Colic lymph node (tissue), 1 donor: Measurements from ENCODE around the gene MEF2A.

- PRO-cap = no peak
Measured at GRCh38 chr15:98714148-98714618, 65.8 kb downstream of the IGF1R start.

- PRO-cap = no peak
Measured at GRCh38 chr15:98858327-98859094, 149.1 kb downstream of the PGPEP1L start.

DNA sequence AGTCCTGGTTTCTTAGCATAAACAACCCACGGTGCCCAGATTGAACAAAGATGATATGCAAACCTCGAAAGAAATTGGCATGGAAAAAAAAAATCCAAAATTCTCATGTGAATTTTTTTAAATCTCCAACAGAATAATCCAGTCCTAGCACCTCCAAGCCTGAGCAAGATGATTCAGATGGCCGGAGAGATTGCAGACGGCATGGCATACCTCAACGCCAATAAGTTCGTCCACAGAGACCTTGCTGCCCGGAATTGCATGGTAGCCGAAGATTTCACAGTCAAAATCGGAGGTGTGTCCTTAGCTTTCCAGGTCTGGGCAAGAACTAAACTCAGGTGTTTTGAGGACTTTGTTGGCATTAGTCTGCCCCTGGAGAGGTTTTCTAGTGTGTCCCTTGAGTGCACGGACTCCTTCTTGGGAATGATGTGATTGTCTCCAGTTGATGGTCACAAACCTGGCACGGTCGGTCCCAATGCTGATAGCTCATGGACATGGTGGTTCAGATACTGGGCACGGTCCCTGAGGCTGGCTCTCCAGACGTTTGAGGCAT is 68.4 kb downstream of the PGPEP1L start:
- PRO-cap = no peak

GRCh38 chr15:99258972-99259637 is 7.8 kb downstream of the LRRC28 start:
- PRO-cap = no peak

DNA sequence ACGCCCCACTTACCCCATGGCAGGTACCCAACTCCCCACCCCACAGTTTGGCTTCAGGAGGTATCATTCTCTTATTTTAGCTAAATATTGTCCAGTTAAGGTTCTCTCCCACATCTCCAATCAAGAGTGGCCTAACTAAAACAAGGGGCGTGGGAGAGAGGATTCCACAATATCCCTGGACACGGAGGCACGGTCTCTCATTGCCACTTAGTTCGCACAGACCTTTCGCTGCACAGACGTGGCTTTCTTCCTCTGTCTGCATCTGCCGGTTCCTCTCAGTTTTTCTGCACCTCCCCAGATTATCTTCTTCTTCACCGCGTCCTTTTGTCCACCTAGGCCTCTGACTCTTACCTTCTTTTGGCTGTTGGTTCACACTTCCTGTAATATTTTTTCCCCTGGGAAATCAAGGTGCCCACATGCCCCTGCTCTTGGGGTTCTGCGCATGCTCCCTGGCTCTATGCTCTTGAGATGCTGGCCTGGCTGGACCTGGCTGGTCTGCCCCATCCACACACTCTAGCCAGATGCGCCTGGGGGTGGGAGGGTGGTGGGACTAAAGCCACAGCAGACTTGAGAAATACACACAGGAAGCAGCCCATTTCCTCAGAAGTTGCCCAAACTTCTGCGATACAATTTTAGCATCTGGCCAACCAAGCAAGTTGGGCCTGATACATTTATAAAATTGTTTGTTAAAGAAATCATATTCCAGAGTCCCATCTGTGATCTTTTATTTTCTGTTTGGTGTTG is 56.3 kb upstream of the MEF2A start:
- PRO-cap = no peak

DNA sequence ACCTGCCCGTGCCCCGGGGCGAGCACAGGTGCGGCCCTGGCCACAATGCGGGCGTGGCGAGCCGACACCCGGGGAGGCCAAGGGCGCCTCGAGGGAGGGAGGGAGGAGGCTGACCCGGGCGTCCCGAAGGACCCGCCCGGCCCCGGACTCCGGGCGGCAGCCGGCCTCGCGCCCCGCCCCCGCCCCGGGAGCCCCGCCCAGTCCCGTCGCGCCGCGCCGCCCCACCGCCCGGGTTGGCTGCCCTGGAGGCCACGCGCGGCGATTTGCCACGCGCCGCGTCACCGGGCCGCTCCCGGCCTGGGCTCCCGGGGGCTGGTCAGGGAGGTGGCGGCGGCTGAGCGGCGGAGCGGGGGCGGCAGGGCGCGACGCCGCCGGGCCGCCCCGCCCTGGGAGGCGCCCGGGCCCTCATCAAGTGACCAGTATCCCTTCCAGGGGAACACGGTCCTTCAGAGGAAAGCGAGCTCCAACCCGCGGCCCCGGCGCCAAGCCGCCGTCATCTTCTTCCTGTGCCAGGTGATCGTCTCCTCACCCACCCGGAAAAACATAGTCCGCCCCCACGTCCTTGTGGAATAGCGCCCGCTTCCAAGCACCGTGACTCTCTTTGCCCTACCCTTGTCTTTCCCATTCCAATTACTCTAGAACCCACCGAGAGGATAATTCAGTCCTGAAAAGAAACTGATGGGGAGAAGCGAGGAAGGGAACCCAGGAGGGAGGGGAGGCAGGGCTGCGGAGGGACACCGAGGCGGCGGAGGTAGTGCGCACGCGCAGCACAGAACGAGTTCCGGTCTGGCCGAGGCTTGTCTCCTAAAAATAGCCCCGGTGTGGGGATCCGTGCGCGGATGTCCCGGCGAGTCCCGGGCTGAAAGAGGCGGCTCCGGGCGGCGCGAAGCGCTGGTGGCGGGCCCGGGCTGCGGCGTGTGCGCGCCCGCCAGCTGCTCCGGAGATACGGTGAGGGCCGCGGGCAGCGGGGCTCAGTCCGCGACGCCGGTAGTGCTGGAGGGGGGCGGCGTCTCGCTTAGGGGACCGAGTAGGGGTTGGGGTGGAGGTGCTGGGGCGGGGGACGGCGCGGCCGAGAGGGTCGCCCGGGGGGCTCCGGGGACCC is at the start of gene MEF2A:
Gene MEF2A (plus strand): TSS at position 828 of the 1,102 bp plus-strand sequence.
- PRO-cap = bidirectional peak, plus-strand start at position 200 of the sequence, minus-strand start at position 150 of the sequence; bidirectional peak, plus-strand start at position 298 of the sequence, minus-strand start at position 299 of the sequence; bidirectional peak, plus-strand start at position 836 of the sequence, minus-strand start at position 506 of the sequence

DNA sequence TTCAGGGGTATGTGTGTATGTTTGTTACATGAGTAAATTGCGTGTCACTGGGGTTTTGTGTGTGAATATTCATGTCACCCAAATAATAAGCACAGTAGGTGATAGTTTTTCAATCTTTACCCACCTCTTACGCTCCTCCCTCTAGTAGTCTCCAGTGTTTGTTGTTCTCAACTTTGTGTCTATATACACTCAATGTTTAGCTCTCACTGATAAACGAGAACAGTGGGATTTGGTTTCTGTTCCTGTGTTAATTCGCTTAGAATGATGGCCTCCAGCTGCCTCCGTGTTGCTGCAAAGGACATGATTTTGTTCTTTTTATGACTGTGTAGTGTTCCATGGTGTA is 54.4 kb downstream of the MEF2A start:
- PRO-cap = no peak

DNA sequence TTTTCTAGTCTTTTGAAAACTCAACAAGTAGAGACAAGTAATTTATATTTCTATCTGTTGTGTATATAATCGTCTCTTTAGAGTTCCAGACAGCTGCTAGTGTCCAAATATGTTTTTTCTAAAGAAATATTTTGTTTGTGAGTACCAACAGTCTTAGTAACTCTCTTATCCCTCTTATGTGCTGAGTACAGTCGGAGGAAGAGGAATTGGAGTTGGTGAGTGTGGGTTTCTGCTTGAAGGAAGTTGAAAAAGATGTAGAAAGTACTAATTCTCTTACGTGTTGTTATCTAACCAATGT is 30.1 kb downstream of the LYSMD4 start:
- PRO-cap = unidirectional peak, minus-strand start at position 208 of the sequence

DNA sequence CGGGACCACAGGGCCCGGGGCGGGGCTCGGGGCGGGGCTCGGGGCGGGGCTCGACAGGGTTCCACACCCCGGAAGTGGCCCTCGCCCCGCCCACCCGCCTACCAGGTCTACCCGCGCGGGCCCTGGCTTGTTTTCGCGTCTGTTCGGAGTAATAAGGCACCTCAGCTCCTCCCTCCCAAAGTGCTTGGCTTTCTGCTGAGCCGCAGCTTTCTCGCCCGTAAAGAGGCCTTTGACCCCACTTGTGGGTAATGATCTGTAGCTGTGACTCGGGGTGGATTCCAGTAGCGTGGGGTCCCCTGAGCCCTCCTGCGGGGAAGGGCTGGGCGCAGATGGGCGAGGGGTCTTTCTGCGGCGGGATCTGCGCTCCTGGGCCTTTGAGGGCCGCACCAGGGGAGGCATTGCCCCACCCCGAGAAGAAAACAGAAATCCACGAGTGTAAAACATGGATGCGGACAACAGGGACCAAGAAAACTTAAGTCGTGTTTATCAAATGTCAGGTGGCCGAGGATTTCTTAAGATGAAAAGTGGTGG is 369 bp upstream of the LYSMD4 start:
- PRO-cap = bidirectional peak, plus-strand start at position 130 of the sequence, minus-strand start outside the sequence

DNA sequence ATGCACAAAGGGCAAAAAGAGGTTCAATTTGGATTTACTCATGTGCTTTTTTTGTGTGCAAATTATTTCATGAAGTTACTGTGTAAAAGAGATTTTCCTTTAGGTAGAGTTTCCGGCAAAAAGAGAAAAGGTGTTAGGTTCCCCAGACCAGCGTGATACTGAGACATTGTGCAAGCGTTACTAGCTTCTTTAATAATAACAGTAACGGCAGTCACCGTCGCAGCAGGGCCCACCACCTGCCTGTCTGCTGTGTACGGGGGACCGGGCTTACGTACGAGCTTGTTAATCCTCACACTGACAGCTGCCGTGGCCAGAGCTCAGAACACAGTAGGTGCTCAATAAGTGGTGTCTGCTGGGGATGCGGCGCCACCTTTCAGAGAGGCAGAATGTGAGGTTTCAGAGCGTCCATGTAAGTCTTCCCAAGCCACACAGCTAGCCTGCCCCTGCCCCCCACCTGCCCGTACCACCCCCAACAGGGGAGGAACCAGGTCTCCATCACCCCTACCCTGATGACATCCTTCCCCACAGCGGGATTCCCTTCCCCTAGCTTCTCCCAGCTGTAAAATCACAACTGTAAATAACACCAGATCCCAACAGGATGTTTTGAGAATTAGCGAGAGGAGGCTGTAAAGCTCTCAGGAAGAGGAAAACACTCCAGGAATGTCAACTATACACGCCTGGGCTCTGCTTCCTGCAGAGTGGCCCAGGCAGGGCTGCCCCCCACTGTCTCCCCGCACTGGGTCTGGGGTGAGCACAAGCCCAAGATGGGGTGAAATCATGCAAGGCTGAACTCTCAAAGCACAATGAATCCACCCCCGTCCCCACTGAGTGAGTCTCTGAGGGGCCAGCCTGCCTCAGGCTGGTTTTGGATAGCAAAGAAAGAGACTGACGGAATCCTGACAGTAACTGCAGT is 250.0 kb upstream of the LYSMD4 start:
- PRO-cap = no peak

DNA sequence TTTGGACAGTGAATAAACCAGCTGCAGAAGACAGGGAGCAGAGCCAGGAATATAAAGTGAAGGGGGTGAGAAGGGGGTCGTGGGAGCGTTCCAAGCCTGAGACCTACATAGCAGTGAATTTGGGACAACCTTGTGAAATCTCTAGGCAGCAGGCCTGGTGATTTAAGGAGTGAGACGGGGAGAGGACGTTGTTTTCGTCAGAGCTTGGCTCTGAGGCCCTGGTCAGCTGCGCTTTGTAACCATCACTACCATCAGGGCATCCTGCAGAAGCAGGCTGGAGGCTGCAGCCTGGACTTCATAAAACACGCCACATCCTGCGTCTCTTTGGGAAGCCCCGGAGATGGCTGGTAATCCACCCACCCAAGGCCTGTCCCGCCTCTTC is 215.9 kb downstream of the ADAMTS17 start:
- PRO-cap = no peak

GRCh38 chr15:100340809-100341798 is 671 bp downstream of the ADAMTS17 start:
- PRO-cap = no peak

DNA sequence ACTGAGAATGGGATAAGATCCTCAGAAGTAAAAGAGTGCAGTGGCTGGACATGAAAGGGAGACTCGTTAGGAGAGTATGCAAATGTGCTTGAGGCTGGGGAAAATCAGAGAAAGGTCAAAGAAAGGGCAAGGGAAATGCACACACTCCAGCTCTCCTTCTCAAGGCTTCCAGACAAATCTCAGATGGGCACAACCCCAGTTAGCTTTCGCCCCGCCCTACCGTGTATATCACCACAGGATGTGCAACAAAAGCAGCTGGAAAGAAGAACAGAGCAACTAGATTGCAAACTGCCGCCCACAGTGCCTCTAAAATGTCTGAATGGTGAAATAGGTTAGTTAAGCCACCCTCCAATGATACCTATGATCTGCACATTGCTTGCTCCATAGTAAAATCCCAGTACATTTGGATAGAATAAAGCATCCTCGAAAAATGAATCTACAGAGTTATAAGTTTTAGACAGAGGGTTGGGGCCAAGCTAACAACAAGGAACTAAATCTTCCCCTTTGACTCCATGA is 63.8 kb downstream of the CERS3 start:
- PRO-cap = no peak

- PRO-cap = no peak
Measured at GRCh38 chr15:100614256-100614591, 11.8 kb downstream of the ASB7 start.

- PRO-cap = no peak
Measured at GRCh38 chr15:100686042-100686916, 83.9 kb downstream of the ASB7 start.

GRCh38 chr15:100886716-100887066 is 7.1 kb downstream of the ALDH1A3 start:
- PRO-cap = no peak

GRCh38 chr15:100889319-100889767 is 9.7 kb downstream of the ALDH1A3 start:
- PRO-cap = no peak

DNA sequence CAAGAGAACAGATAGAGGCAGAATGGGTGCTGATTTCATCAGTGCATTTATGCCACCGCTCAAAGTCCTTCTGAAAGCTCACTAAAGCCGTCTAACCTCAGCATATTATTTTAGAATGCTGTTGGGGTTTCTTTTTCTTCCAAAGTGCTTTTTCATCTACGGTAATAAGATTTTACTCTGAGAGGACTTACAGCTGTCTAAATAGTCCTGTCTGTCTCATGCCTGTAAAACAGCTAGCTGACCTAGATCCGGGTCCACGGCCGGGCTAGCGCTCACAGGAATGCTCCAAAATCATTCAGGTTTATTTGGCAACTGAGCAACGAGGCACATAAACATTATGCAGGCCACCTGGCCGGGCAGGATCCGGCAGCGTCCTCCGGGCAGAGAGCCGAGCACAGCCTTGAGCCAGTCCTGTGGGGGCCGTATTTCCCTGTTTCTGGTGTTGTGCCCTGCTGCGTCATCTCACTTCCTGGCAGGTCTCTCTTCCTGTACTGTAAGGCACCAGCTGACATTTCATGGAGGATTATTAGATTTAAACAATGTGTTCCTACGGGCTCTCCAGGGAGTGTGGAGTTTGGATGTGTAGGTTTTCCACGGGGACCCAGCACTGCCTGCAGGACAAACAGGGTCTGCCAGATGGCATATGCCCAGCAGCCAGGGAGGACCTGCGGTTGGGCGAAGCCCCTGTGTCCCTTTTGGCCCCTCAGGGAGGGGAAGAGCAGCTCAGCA is 16.7 kb upstream of the LRRK1 start:
- PRO-cap = no peak

DNA sequence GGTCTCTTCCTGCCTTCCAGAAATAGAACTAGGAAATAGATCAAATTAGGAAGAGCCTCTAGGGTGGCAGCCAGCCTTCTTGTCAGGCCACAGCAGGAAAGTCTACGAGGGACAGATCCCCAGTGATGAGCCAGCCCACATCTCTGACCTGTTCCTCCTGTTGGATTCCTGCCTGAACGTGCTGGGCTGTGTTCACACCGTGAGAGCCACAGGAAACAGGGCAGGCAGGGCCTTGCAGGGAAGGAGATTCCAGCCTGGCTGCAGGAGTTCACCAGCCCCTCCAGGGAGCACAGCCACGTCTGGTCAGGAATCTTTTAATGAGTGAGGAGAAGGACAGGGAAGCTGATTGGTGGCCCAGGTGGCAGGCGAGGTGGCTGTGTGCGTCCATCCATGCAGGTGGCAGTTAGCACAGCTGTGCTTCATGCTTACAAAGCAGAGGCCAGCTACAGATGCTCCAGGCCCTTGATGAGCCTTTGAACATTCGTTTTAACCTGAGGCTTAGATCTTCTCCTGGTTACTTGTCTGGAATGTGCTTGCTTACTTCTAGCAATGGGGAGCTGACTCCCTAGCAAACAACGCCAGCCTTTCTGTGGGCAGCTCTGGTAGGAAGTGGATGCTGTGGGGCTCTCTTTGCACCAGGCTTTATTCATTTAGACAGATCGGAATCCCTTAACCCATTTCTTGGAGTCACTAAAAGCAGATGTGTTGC is 10.5 kb downstream of the LRRK1 start:
- PRO-cap = no peak

GRCh38 chr15:100940740-100941415 is 21.7 kb downstream of the LRRK1 start:
- PRO-cap = no peak